ENCODE measurements around a stretch of chr19.

- PRO-cap, result no peak
These were observed 24.4 kb downstream of the COLGALT1 start for GRCh38 chr19:17579668-17580379.

DNA sequence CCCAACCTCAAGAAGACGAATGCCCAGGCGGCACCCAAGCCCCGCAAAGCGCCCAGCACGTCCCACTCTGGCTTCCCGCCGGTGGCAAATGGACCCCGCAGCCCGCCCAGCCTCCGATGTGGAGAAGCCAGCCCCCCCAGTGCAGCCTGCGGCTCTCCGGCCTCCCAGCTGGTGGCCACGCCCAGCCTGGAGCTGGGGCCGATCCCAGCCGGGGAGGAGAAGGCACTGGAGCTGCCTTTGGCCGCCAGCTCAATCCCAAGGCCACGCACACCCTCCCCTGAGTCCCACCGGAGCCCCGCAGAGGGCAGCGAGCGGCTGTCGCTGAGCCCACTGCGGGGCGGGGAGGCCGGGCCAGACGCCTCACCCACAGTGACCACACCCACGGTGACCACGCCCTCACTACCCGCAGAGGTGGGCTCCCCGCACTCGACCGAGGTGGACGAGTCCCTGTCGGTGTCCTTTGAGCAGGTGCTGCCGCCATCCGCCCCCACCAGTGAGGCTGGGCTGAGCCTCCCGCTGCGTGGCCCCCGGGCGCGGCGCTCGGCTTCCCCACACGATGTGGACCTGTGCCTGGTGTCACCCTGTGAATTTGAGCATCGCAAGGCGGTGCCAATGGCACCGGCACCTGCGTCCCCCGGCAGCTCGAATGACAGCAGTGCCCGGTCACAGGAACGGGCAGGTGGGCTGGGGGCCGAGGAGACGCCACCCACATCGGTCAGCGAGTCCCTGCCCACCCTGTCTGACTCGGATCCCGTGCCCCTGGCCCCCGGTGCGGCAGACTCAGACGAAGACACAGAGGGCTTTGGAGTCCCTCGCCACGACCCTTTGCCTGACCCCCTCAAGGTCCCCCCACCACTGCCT is 8.0 kb downstream of the MAP1S start:
- PRO-cap, result no peak

DNA sequence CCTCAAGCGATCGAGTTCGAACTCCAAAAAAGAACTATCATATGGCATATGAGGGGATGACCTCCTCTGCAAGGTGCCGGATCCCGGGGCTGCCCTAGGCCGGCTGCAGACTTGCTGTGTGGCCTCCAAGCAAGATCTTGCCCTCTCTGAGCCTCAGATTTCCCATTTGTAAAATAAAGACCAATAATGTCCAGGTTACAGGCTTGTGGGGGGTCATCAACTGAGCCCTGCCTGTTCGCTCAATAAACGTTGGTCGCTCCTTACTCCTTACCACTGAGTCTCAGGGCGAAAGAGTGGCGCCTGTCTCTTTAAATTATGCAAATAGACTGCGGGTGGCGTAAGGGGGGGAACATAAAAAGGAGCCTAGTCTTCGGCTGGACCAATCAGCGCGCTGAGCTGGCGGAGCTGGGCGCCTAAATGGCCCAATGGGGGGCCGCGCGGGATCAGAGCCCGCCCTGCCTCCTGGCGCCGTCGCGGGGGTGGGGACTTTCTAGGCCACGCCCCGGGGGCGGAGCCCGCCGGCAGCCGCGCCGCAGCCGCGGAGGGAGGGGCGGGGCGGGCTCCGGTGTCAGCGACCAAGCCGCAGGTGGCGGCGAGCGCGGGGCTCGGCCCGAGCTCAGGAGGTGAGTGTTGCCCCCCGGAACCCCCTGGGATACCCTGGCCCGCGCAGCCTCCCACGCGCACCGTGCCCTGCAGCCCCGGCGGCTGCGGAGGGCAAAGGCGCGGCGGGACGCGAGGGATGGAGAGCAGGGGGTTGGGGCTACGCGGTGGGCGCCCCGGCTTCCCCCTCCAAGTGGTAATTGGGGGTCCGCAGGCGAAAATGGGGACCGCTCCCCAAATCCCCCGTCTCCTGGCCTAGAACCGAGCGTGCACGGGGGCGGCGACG is 3.8 kb upstream of the FCHO1 start:
- PRO-cap, result no peak

DNA sequence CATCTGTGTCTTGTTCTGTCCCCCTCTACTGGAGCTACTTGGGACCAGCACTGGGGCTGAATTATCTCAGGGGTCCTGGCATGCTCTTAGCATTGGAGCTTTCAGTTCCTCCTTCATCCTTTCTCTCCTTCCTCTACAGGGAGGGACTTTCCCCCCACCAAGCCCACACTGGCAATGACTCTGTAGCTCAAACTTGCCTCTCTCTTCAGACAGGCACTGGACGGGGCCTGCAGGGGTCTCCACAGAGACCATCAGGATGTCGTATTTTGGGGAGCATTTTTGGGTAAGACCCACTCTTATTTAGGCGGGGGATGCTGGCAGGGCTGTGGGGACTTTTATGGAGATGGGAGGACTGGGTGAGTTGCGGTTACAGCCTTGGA is 3.6 kb downstream of the FCHO1 start:
- PRO-cap, result no peak

DNA sequence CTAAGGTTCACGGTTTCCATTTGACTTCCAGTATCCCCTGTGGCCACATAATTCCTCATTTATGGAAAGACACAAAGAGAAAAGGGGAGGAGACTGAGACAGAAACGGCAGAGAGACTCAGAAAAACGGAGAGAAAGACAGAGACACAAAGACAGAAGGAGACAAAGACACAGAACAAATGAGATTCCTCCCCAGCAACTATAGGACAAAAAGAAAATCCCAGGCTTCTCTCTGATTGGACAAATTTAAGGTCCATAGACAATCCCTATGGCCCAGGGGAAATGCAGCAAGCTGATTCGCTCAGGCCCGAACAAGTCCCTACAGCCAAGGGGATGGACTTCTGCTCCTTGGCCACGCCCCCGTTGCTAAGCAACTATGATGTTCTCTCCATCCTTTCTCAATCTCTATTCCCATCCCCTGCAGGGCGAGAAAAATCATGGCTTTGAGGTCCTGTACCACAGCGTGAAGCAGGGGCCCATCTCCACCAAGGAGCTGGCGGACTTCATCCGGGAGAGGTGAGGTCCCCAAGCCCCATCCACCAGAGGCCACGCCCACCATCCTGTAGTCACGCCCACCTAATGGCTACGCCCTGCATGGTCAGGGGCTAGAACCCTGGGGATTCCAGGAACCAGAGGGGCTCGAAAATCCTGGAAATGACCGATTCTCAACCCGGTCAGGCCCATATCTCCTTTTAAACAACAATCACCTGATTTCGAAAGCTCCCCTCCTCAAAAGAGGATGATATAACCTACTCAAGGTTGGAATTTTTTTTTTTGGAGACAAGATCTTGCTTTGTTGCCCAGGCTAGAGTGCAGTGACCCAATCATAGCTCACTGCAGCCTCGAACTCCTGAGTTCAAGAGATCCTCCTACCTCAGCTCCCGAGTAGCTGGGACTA is 11.3 kb downstream of the FCHO1 start:
- PRO-cap, result no peak

GRCh38 chr19:17764945-17765640 is 13.8 kb downstream of the FCHO1 start:
- PRO-cap, result no peak

GRCh38 chr19:17779334-17780203 is 15.4 kb upstream of the B3GNT3 start:
- PRO-cap, result no peak

DNA sequence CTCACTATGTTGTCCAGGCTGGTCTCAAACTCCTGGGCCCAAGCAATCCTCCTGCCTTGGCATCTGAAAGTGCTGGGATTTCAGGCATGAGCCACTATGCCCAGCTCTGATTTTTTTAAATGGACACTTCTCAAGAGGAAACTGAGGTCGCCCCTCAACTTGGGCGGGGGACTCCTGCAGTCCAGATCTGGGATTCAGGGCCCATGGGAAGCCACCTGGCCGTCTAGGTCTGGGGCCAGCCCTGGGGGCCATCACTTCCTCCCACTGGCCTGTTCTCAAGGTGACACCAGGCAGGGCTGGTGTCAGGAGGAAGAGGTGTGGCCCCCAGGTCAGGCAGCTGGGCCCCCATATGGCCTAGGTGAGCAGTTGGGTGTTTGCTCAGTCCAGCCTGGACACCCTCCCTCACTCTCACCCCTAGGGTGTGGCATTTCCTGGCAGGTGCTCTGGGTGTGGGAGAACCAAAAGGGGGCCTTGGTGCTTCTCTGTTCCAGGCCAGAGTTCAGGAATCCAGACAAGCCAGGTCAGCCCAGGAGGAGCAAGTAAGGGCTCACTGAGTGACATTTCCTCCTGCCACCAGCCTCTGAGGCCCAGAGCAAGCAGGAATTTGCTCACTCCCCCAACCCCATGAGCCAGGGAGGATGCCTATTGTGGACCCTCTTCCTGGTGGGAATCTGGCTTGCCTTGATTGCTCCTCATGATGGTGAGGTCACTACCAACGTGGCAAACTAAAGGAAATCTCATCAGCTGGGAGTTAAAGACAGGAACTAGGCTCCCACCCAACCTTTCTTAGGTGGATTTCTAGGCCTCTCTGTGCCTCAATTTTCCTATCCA is 1.6 kb downstream of the B3GNT3 start:
- PRO-cap, result no peak

GRCh38 chr19:17953734-17954309 is 13.1 kb upstream of the KCNN1 start:
- PRO-cap, result no peak

DNA sequence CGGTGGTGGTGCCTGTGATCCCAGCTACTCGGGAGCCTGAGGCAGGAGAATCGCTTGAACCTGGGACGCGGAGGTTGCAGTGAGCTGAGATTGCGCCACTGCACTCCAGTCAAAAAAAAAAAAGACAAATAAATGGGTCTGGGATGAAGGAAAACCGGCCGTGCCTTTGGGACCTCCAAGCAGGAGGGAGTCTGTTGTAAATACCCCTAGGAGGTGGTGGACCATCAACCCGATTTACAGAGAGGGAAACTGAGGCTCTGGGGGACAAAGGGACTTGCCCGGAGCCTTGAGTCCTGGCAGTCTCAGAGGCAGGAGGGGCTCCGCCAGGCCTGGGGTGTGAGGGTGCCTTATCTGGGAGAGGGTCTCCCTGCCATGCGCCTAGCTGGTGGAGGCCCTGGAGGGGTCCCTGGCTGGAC is 16.0 kb downstream of the KCNN1 start:
- PRO-cap, result no peak

GRCh38 chr19:18006758-18007571 is 1.0 kb upstream of the ARRDC2 start:
- PRO-cap, result no peak

- PRO-cap, result no peak
These were observed 1.2 kb downstream of the ARRDC2 start for GRCh38 chr19:18008708-18010043.

DNA sequence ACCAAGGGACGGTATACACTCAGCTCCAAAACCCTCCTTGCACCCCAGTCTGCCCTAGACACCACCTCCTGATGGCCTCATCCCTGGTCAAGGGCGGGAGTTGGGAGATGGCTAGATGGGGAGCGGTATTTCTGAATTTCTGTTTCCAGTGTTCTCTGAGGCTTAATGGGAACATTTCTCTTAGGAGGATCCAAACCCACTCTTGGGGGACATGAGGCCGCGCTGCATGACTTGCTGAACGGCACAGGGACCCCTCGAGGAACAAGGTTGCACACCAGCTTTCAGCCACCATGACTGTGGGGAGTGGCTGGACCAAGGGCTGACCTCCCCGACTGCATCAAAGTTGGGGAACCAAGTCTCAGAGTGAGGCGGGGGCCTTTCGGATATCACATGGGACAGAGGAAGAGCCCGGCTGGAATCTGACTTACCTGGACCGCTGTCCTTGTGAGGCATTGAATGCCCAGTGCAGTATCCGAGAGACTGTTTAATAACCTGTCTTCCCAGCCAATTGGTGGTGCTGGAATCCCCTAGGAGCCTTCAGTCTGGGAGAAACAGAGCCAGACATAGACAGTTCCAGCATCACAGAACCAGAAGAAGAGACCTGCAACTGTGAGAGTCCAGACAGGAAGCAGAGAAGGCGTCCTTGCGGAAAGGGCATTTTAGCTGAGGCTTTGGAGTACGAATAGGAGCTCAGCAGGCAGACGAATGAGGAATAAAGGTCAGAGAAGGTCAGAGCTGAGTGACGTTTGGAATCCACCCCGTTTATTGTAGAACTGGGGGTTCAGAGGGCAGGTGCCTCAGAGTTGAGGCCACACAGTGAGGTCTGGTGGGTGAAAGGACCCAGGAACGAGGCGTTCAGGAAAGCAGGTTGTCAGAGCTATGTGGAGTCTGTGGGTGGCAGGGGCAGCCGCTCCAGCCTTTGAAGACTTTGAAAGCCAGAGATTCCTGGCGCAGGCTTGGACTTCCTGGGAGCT is 5.0 kb downstream of the ARRDC2 start:
- PRO-cap, result no peak

- PRO-cap, result unidirectional peak, plus-strand start at chr19:18117991
These were observed 20.1 kb downstream of the MAST3 start for GRCh38 chr19:18117243-18118515.

DNA sequence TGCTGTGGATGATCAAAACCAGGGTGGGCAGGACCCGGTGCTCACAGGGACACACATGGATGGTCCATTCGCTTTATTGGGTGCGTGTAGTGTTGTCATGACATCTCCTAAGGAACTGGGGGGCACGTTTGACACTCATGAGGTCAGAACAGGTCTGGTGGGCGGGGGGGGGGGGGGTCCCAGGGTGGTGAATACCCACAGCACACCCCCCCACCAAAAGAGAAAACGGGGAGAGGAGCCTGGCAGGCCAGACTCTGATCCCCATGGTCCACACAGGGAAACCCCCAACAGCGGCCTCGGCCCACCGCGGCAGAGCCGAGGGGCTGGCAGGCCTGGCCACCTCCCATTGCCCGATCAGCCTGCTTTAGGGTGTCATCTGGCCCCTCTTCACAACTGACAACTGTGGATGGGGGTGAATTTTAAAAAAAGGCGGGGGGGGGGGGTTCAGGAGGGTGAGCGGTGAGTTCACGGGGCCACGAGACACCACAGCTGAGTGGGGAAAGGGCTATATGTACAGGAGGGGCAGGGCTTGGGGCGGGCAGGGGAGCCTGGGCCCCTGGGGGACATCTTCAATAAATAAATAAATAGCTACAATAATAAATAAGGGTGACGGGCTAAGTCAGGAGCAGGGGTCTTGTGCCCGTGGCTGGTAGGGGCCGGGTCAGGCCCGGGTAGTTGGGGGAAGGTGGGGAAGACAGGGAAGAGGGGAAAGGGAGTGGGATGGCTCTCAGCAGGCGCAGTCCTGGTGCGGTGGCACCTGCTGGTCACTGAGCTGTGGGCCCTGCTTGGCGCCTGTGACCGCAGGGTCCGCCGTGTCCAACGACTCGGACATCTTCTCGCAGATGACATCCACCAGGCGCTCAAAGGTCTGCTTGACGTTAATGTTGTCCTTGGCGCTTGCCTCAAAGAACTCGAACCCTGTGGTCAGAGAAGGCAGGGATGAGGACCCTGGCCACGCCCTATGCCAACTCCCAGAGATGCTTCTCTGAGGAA is 4.0 kb downstream of the MPV17L2 start:
- PRO-cap, result no peak

- PRO-cap, result no peak
These were observed 716 bp upstream of the RAB3A start for GRCh38 chr19:18204544-18204971.

DNA sequence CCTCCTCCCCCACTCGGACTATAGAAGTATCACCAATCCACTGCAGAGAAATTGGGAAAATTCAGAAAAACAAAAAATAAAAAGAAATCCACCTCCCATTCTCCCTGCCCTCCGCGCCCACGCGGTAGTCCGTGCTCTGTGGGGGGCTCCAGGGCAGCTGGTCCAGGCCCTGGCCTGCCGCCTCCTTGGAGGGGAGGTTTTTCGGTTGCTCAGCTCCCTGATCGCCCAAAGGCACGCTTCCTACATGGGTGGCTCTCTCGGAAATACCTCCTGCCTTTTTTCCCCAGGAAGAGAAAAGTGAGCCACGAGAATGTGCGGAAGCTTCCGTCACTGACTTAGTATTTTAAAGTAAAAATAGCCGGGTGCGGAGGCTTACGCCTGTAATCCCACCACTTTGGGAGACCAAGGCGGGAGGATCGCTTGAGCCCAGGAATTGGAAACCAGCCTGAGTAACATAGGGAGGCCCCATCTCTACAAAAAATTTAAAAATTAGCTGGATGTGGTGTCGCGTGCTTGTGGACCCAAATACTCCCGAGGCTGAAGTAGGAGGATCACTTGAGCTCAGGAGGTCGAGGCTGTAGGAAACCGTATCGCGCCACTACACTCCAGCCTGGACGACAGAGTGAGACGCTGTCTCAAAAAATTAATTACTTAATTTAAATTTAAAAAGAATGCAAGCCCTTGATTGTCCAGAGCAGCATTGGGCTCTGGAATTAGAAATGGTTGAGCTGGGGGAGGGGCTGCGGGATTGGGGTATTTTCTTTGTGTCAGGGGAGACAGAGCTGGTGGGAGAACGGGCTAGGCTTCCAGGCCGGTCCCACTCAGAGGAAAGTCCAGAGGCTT is 1.9 kb upstream of the RAB3A start:
- PRO-cap, result no peak

- PRO-cap, result no peak
These were observed 1.3 kb downstream of the PDE4C start for GRCh38 chr19:18224908-18225424.

GRCh38 chr19:18274180-18274324 is 200 bp downstream of the IQCN start:
- PRO-cap, result no peak

- PRO-cap, result bidirectional peak, plus-strand start at chr19:18279786, minus-strand start at chr19:18279815; bidirectional peak, plus-strand start at chr19:18279978, minus-strand start at chr19:18279870
These were observed 2.0 kb downstream of the JUND start for GRCh38 chr19:18279310-18279913.